Skin of body (tissue), 2 donors: ENCODE results near the gene CAPN11.

DNA sequence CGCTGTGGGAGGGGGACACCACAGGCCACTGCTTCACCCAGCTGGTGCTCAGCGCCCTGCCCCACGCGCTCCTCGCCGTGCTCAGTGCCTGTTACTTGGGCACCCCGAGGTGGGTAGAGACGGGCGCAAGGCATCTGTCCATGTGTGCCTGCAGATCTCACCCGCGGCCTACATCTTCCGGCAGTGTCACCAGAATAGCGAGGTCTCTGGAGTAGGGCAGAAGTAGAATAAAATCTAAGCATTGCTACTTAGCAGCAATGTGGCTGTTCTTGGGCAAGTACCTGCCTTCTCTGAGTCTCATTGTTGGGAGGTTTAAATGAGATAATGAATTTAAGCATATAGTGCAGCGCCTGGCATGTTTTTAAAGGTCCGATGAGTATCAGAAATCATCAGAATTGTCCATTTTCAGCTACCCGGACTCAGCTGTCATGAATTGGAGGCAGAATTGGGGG lies 716 bp downstream of the ABCC10 start:
- RAMPAGE, long total RNA, result no peak

DNA sequence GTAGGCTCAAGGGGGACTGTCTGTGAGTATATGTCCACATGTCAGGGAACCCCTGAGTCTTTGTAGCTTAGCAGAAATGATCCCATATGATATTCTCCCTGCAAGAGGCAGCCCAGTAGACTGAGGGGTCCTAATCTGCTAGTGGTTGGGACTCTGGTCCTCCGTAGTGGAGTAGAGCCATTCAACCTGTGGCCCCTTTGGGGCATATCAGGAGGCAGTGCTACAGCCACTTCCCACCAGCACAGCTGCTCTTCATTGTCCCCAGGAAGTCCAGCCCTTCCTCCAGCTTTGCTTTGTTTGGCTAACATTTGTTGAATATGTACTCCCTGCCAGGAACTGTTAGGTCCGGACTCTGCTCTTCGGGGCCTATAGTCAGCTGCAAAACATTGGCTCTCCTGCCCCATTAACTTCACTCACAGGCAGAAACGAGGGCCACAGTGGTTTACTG lies 10.9 kb downstream of the LRRC73 start:
- RAMPAGE, long total RNA, result no peak

DNA sequence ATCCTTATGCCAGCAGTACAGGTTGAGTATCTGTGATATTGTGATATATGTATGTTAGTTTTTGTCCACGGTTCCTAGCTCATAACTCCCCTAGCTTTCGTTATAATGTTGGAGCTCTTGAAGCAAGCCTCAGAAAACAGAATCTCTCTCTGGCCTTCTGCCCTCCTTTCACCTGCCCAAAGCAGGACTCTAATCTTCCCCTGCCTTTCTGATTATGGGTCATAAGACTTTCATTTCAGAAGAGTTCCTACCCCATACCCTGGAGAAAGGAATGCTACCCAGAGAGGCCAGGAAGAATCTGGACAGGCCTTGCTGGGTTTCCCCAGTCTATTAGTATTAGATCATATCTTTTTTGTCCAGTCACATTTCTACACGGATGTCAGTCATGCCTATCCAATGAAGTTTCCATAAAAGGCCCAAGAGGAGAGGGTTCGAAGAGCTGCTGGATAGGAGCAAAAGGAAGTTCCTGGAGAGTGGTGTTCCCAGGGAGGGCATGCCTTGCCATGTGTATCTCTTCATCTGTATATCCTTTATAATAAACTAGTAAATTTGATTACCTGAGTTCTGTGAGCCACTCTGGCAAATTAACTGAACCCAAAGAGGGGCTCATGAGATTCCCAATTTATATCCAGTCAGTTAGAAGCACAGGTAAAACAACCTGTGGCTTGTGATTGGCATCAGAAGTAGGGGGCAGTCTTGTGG lies 3.2 kb downstream of the POLH start:
- RAMPAGE, long total RNA, result no peak

DNA sequence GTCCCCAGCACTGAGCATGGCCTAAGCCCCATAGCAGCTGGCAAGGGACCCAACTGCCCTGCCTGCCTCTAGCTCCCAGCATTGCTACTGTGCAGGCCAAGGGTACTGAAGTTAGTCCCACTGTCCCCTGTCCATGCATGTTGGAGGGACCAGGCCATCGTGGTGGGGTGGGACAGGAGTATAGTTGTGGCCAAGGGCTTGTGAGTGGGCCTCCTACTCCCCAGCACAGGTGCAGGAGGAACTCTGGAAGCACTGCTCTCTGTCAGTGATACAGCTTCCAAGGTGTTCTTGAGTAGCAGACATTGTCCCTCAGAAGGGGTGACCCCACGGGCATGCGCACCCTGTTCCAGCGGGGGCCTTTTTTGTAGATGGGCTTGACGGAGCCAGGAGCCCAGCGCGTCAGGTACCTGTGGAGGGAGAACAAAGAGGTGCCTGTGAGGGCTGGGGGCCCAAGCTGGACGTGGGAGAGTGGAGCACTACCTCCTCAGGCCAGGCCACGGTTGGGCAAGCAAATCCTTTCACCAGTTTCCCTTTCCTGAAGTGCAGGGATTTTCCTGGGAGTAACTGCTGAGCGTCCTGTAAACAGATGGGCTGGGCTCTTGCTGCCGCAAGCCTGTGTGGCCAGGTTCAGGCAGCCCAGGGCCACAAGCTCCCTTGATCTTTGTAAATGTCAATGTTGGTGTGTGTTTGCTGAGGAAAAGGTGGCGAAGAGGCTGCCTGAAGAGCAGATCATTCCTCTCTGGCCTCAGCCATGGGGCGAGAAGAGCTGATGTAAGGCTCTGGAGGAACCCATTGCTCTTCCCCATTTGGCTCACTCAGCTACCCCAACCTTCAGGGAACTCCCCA lies 15.9 kb downstream of the MRPS18A start:
- RAMPAGE, long total RNA, result no peak

- RAMPAGE, long total RNA, result no peak
These were observed 1.9 kb upstream of the VEGFA start for GRCh38 chr6:43768104-43768545.

- RAMPAGE, long total RNA, result no peak
These were observed 892 bp upstream of the VEGFA start for GRCh38 chr6:43769067-43769571.

DNA sequence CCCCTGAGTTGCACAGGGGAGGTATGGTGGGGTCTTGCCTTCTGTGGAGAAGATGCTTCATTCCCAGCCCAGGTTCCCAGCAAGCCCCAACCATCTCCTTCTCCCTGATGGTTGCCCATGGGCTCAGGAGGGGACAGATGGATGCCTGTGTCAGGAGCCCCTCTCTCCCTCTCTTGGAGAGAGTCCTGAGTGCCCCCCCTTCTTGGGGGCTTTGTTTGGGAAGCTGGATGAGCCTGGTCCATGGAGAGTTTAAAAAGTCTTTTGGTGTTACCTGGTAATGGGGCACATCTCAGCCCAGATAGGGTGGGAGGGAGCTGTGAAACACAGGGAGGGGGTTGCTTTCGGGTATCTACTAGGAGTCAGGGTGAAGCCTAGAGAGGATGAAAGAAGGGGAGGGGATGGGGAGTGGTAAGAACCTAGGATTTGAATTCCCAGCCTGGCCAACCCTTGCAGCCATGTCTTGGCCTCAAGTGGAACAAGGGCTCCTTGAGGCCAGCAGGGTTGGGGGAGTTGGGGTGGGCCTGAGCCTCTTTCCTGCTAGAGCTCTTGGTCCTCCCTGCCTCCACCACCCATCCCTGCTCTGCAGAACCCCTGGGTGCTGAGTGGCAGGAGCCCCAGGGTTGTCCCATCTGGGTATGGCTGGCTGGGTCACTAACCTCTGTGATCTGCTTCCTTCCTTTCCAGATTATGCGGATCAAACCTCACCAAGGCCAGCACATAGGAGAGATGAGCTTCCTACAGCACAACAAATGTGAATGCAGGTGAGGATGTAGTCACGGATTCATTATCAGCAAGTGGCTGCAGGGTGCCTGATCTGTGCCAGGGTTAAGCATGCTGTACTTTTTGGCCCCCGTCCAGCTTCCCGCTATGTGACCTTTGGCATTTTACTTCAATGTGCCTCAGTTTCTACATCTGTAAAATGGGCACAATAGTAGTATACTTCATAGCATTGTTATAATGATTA lies 8.0 kb downstream of the VEGFA start:
- RAMPAGE, long total RNA, result no peak

GRCh38 chr6:43838519-43839010 lies 68.6 kb downstream of the VEGFA start:
- RAMPAGE, long total RNA, result no peak

GRCh38 chr6:43840837-43841068 lies 70.7 kb downstream of the VEGFA start:
- RAMPAGE, long total RNA, result no peak

DNA sequence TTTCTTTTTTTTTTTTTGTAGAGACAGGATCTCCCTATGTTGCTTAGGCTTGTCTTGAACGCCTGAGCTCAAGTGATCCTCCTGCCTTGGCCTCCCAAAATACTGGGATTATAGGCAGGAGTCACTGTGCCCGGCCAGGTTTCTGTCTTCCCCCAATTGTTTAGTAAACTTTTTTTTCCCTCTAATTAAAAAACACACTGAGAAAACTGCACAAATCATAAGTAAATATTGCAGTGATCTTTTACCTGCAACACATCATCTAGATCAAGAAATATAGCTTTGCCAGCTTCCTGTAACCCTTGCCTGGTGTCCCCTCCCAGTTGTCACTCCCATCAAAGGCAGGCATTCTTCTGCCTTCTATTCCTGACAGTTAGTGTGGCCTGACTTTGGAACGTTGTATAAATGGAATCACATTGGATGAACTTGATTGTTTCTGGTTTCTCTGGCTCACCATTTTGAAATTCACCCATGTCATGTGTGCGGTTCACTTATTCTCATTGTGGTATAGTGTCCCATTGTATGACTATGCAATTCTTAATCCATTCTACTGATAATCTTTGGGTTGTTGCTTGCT lies 72.9 kb downstream of the VEGFA start:
- RAMPAGE, long total RNA, result no peak

DNA sequence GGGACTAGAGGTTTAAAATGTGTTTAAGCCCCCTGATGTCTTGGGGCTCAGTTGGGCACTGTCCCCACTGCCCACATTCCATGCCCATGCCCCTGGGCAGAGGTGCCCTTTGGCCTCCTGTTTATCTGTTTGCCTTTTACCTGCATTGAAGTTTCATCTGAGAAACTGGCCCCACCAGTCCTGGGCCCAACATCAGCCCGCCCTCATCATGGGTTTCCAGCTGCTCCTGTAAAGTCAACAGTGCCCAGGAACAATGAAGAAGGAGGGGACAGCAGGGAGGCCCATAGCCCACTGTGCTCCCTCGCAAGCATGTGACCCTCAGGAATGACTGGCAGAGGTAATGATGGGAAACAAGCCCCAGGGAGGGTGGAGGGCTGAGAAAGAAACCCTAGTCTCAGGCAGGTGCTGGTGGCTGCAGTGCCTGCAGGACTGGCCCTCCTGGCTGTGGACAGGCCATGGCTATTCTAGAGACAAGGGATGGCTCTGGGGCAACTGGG lies 104.3 kb downstream of the VEGFA start:
- RAMPAGE, long total RNA, result no peak

DNA sequence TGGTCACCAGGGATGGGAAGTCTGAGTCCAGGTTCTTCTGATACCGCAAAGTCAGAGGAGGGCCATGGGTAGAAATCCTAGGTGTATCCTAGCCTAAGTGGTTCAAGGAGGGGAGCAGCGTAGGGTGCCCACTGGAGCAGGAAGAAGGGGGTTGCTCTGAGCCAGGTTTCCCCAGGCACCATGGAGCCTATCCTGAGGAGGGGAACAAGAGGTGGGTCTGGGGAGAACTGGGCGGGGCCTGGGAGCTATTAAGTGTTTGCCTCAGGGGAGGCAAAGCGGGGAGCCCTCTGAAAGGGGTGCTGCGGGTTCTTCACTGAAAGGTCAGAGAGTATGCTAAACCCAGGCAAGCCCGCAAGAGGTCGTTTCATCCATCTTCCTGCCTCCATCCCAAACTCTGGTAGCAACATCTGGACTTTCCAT lies 89.1 kb downstream of the MRPL14 start:
- RAMPAGE, long total RNA, result no peak

GRCh38 chr6:44066461-44067084 lies 60.7 kb downstream of the MRPL14 start:
- RAMPAGE, long total RNA, result no peak

DNA sequence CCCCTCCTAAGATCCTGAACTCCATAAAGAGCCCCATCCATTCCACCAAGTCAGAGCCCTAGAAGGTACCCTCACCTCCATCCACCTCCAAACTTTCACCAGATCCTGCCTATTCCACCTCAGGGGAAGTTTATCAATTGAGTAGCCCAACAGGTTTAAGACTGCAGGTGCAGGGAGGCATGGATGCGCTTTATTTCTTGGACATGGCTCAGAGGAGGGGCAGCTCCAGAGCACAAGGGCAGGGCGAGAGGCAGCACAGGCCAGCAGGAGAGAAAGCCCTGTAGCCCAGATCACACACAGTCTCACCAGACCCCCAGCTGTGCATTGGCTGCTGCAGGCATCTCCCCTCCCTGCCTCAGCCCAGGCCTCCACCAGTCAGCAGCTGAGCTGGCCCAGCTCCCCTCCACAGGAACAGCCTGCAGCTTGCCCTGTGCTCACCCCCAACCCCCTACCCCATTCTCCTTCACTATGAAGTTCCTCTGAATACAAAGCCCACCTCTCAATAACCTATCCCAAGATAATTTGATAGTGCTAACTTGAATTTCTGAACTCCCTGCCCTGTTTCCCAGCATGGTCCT lies 24.8 kb downstream of the MRPL14 start:
- RAMPAGE, long total RNA, result no peak

DNA sequence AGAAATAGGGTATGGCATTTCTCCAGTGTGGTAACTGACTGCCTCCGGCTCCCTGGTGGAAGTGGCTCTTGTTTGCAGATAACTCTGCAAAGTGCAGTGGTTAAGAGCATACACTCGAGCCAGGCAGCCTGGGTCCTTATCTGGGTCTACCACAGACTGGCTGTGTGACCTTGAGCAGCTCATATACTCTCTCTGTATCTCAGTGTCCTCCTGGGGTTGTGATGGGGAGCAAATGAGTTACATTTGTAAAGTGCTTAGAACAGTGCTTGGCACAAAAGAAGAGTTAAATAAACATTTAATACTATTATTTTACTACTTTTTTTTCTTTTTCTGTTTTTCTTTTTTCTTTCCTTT lies 2.7 kb downstream of the TMEM63B start:
- RAMPAGE, long total RNA, result no peak

DNA sequence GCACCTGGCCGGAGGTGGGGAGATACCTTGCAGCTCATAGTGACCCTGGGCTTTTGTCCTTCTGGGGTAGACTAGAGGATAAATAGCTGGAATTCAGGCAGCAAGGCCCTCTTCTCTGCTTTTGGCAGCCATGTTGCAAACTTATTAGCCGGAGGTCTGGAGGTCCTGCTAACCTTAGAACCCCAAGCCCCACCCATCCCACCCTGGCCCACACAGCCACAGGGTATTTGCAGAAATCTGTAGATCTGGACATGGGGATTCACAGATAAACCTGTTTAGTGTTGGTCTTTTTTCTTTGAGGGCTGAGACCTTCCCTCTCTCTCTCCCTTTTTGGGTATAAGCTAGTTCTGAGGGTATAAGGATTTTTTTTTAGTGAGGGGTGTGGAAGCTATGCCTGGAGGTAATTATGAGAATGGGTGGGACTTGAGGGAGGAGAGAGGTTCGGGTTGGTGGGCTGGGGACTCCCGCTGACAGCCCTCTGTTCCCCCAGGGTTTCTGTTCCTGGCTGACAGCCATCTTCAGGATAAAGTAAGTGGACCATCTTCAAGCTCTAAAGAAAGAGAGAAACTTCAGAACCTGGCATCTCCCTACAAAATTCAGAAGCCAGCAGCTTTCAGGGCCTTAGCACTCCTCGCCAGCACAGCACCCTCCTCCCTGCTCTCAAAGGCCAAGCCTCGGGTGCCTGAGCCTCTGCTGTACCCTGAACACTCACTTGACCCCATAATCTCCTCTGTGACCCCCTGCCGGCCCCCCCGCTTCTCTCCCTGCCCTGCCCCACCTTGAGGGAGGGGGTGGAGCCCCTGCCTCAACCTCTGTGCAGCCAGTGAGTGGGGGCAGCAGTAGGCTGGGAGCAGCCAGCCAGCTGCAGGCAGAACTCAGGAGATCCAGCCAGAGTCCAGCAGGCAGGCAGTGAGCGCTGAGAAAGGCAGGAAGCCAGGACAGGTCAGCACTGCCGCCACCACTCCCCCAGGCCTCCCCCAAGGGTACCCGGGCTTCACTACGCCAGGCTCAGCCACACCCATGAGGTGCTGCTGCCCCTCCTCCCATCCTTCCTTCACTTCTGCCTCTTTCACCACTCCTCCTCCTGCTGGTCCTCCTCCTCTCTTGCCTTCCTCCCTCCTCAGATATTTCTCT lies 11.0 kb downstream of the TMEM63B start:
- RAMPAGE, long total RNA, result no peak

- RAMPAGE, long total RNA, result no peak
These were observed at the start of gene CAPN11 for GRCh38 chr6:44158600-44158913. Gene CAPN11, plus strand, starts transcription at chr6:44158820.

- RAMPAGE, long total RNA, result no peak
These were observed 3.4 kb downstream of the HSP90AB1 start for GRCh38 chr6:44249928-44251023.

GRCh38 chr6:44254252-44255239 lies 2.8 kb downstream of the SLC35B2 start:
- RAMPAGE, long total RNA, result no peak

DNA sequence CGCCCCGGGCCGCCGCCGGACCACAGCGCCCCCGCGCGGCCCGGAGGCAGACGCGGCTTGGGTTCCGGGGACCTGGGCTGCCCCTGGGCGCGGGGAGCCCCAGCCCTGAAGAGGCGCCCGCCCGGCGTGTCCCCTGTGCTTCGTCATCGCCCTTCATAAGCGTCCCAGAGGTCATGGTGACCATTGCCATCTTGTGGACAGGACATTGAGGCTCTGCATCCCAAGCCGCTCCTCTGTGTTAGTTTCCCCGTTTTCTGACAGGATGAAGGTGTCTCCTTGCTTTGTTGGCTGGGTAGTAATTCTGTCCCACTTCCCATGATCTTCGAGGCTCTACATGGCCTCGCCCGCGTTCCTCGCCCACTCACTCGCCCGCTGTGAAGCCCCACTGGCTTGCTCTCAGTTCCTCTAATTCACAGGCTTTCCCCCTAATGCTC lies 277 bp upstream of the SLC35B2 start:
- RAMPAGE, long total RNA, result no peak